BJ (cell line): ENCODE data around the genes CYBA and APRT.

DNA sequence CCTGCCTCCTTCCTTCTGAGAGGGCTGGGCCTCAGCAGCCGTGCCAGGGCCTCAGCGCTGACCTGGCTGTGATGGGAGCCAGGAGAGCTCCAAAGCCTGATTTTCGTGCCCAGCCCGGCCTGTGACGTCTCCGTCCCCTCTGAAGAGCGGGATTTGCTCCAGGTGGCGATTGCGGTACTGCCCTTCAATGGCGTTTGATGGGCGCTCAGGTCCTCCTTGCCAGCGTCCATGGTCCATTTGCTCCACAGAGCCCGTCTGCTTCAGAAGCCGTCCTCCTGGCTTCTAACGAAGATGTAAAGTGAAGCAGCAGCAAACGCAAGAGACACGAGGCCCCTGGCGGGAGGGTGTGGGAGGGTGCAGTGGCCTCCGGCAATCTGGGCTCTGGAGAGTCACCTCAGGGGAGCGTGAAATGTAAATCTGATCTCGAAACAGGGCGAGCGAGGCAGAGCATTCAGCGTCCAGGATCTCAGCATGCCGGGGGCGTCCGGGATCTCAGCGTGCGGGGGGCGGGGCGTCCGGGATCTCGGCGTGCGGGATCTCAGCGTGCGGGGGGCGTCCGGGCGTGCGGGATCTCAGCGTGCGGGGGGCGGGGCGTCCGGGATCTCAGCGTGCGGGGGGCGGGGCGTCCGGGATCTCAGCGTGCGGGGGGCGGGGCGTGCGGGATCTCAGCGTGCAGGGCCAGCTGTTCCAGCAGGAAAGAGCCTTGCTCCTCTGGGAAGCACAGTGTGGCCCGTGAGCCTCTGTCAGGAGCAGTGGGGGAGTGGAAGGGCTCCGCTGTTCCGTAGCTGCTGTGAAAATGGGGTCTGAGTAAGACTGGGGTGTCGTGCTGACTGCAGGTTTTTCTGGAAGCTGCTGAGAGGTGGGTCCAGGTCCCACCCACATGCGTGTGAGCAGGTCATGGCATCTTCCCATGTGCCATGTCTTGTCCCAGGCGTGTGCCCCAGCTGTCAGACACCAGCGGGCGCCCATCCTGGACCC lies 68.1 kb downstream of the BANP start:
- CAGE, long polyA plus RNA = no peak
- RRBS = 9% methylated on average over 10 of the region's 65 CpGs

GRCh38 chr16:88045699-88046497 lies 94.7 kb downstream of the BANP start:
- CAGE, long polyA plus RNA = no peak
- RRBS = no CpG with 5 or more reads among the region's 27 CpGs

GRCh38 chr16:88224504-88224818 lies 158.3 kb upstream of the ZNF469 start:
- CAGE, long polyA plus RNA = no peak
- RRBS = no CpG with 5 or more reads among the region's 15 CpGs

- CAGE, long polyA plus RNA = no peak
- RRBS = 41% methylated on average over 5 of the region's 29 CpGs
Measured at GRCh38 chr16:88315578-88316328, 67.0 kb upstream of the ZNF469 start.

- CAGE, long polyA plus RNA = no peak
- RRBS = 66% methylated on average over 2 of the region's 22 CpGs
Measured at GRCh38 chr16:88461960-88462735, 9.1 kb downstream of the ZFPM1 start.

DNA sequence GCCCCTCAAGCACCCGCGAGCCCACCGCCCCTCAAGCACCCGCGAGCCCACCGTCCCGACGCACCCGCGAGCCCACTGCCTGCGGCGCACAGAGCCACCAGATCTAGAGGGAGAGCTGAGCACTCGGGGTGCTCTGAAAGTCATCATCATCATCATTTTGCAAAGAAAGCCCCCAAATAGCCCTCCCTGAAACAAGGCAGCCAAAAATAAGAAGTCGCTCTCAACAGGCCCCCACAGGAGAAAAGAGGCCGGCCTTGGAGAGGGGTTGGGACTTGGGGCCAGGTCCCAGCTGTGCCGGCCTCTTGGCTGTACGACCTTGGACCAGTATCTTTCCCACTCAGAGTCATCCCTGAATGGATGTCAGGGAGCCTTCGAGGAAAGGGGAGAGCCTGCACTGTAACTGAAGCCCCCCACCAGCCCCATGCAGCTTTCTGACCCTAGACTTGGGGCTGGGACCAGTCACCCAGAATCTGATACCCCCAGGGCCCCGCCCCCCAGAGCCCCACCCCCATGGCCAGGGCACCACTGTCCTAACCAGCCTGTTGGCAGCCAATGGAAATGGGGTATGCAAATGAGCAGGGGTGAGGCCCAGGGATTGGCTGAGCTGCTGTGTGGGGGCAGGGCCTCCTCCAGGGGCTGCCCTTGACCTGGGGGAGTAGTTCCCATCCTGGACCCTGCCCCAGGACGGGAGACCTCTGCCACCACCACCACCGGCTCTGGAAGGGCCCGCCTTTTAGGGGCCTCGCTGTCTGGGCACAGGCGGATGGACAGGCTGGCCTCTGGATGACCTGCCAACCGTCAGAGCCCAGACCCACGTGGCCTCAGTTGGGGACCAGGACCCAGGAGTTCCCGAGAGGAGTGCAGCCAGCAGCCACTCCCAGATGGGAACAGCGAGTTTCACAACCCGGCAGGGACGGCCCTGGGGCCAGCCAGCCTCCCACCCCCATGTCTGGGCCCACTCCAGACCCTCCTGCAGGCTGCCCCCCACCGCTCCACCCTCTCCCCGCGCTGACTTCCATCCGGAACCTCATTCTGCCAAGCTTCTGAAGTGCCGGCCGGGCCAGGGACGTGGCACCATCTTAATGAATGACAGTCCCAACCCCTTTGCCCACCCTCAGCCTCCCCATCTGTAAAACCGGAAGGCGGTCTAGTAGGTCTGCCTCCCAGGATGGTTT lies 15.5 kb downstream of the ZFPM1 start:
- CAGE, long polyA plus RNA = no peak
- RRBS = 47% methylated on average over 12 of the region's 39 CpGs

GRCh38 chr16:88487731-88488937 lies 35.1 kb downstream of the ZFPM1 start:
- CAGE, long polyA plus RNA = no peak
- RRBS = 79% methylated on average over 9 of the region's 62 CpGs

- CAGE, long polyA plus RNA = no peak
- RRBS = 87% methylated on average over 9 of the region's 16 CpGs
Measured at GRCh38 chr16:88488938-88489290, 35.8 kb downstream of the ZFPM1 start.

- CAGE, long polyA plus RNA = no peak
- RRBS = 77% methylated on average over 4 of the region's 43 CpGs
Measured at GRCh38 chr16:88508973-88509993, 56.2 kb downstream of the ZFPM1 start.

GRCh38 chr16:88523634-88524425 lies 46.4 kb upstream of the ZC3H18 start:
- CAGE, long polyA plus RNA = no peak
- RRBS = 36% methylated on average over 10 of the region's 46 CpGs

- CAGE, long polyA plus RNA = no peak
- RRBS = no CpG with 5 or more reads among the region's 9 CpGs
Measured at GRCh38 chr16:88532961-88533203, 37.3 kb upstream of the ZC3H18 start.

DNA sequence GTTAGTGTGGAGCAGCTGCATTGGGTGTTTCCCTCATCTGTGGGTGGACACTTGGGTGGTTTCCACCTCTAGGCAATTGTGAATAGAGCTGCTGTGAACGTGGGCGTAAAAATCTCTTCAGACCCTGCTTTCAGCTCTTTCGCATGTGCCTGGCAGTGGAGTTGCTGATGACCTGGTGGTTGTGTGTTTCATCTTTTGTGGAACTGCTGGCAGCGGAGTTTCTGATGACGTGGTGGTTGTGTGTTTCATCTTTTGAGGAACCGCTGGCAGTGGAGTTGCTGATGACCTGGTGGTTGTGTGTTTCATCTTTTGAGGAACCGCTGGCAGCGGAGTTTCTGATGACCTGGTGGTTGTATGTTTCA lies 21.4 kb downstream of the ZC3H18 start:
- CAGE, long polyA plus RNA = no peak
- RRBS = no CpG with 5 or more reads among the region's 8 CpGs

- CAGE, long polyA plus RNA = no peak
- RRBS = no CpG with 5 or more reads among the region's 8 CpGs
Measured at GRCh38 chr16:88649943-88650139, 1.0 kb downstream of the CYBA start.

GRCh38 chr16:88650771-88651942 lies at the start of gene CYBA:
Gene CYBA, minus strand, starts transcription at chr16:88651053.
- CAGE, long polyA plus RNA = start-site peak on the minus strand at chr16:88651031-88651067, 2,477 and 2,642 reads in 2 replicates
- RRBS = 10% methylated on average over 38 of the region's 63 CpGs

- CAGE, long polyA plus RNA = no peak
- RRBS = 1% methylated on average over 8 of the region's 28 CpGs
Measured at GRCh38 chr16:88663764-88664286, 934 bp upstream of the MVD start.

DNA sequence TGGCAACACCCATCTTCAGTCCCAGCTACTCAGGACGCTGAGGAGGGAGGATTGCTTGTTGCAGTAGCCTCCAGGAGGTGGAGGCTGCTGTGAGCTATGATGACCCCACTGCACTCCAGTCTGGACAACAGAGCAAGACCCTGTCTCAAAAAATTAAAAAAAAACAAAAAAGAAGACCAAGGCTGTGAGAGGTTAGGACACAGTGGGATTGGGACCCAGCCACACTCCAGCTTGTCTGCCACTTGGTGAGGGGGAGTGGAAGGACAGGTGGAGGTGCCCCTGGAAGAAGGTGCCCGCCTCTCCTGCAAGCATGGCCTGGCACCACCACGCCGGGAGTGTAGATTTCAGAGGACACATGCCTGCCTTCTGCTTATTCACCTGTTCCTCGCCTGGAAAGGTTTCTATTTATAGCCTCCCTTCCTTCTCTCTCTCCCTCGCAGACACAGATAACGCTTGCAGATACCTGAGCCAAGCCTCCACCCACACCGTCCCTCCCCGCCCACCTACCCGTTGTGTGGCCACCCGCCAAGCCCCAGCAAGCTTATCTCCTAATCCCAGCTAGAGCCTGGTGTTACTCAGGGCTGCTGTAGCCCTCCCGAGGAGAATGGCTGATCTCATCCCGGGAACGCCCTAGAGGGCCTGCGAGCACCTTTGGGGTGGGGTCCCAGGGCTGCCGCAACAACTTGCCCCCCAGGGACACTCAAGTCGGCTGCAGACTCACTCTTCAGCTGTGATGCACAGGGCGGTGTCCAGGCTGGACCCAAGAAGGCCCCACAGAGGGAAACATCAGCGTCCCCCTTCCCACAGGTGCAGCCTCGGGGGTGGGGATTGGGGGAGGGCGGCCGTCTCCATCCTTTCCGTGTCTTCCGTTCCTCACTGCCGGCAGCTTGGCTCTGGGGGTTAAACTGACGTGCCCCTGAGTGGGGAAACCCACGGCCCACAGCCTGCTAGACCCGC lies 1.7 kb upstream of the SNAI3 start:
- CAGE, long polyA plus RNA = no peak
- RRBS = no CpG with 5 or more reads among the region's 28 CpGs

GRCh38 chr16:88693194-88693508 lies 6.8 kb upstream of the SNAI3 start:
- CAGE, long polyA plus RNA = no peak
- RRBS = no CpG with 5 or more reads among the region's 4 CpGs

DNA sequence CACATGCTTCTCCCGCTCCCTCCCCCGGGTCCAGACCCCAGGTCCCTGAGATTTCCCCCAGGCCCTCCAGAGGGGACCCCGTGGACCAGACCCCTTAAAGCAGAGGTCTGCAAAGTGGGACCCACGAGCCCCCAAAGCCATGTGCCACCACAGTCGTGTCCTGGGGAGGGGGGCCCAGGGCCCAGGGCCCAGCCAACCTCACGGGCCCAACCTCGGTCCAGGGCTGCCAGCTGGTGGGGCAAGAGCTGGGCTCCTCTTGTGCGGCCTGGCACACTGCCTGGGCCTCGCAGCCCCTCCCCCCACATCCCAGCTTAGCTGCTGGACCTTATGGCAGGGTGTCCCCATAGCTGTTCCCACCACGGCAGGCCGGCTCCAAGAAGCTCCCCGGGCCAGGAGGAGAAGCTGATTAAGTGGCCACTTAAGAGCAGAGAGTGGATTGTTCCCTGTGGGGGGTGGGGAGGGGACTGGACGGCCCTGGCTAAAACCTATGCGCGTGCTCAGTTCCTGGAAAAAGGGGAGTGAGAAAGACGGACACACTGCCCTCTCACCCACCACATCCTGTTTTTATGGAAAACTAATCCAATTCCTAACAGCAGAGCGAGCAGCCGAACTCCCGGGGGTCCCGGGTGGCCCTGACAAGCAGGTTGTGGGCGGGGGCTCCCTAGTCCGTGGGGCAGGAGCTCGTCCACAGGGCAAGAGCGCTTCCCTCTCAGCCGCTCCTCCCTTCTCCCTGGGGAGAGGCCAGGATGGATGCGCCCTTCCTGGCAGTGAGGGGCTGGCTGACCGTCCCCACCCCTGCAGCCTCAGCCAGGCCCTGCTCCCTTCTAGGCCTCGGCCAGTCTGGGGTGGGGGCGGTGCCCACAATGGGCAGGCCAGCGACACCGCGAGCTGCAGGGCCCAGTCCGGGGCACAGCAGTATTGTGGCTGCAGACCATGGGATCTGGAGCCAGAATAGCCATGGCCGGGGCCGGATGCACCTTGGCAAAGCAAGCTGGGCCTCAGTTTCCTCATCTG lies 16.8 kb downstream of the PIEZO1 start:
- CAGE, long polyA plus RNA = no peak
- RRBS = 90% methylated on average over 4 of the region's 35 CpGs

- CAGE, long polyA plus RNA = no peak
- RRBS = 65% methylated on average over 11 of the region's 36 CpGs
Measured at GRCh38 chr16:88779500-88780729, 5.1 kb downstream of the PIEZO1 start.

DNA sequence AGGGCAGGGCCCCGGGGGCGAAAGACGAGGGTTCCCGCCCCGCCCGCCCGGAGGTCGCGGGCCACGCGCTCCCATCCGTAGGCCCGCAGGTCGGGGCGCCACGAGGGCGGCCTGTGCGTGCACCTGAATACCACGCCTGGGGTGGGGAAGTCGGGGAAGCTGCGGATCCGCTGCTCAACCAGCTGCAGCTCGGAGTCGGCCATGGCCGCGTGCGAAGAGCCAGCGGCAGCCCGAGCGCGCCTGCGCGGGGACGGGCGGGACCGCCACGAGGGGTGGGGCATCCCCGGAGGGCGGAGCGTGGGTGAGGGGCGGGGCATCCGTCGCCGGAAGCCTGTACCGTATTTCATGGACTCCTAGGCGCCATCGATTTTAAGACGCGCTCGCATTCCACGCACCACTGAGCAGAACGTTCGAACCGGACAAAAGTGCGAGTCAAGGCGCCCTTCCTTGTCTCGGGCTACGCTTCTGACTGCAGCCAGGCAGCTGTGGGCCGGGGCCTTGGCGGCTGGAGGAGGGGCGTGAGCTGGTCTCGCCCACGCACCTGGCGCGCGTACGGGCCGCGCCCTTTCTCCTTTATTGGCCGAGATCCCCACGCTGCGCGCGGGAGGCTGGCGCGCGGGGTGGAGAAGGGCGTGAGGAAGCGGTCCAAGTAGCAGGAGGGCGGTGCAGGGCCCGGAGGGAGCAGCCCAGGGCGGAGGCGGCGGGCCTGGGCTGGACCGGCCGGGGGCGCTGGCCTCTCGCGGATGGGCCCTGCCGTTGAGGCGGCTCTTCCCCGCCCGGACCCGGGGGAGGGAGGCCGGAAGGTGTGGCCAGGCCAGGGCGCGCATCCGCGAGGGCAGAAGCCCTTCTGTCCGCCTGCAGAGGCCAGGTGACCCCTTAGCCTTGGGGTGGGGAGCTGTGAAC lies at the start of gene APRT:
Gene APRT (minus strand): TSS at position 232 of the 903 bp plus-strand sequence.
- CAGE, long polyA plus RNA = start-site peak on the minus strand centred at position 227 of the sequence, 33 bp wide, 769 and 328 reads in 2 replicates
- RRBS = 1% methylated on average over 36 of the region's 100 CpGs